Ascending aorta (tissue), 1 donor: Measurements from ENCODE around the genes HPD and BCL7A.

GRCh38 chr12:121804970-121805054 is 1.0 kb downstream of the SETD1B start:
- PRO-cap, result no peak

- PRO-cap, result no peak
Observed at GRCh38 chr12:121819884-121820213, 16.0 kb downstream of the SETD1B start.

GRCh38 chr12:121857260-121858041 is 1.2 kb downstream of the HPD start:
- PRO-cap, result no peak

GRCh38 chr12:121858763-121859834 is at the start of gene HPD:
Gene HPD (minus strand): TSS chr12:121858859.
- PRO-cap, result bidirectional peak, plus-strand start at chr12:121859131, minus-strand start at chr12:121858984; unidirectional peak, minus-strand start at chr12:121859426

DNA sequence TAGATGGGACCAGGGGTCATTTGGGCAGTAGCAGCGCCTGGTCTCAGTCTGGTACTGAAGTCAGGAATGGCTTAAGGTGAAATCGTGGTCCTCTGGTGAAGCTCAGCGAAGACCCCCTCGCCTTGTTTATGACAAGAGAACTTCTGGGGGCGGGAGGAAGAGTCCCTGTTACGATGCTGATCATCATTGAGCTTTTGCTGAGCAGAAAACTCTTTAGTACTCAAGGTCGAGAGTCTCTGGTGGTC is 678 bp upstream of the BCL7A start:
- PRO-cap, result no peak

- PRO-cap, result no peak
Observed at GRCh38 chr12:122021329-122021678, 380 bp upstream of the BCL7A start.

GRCh38 chr12:122021794-122022704 is at the start of gene BCL7A:
Gene BCL7A (plus strand): TSS chr12:122021884.
- PRO-cap, result bidirectional peak, plus-strand start at chr12:122021998, minus-strand start at chr12:122021888; unidirectional peak, plus-strand start at chr12:122022316; bidirectional peak, plus-strand start at chr12:122022581, minus-strand start at chr12:122022419; unidirectional peak, minus-strand start at chr12:122022686

GRCh38 chr12:122024105-122024663 is 2.5 kb downstream of the BCL7A start:
- PRO-cap, result no peak

- PRO-cap, result no peak
Observed at GRCh38 chr12:122077011-122077625, 1.4 kb upstream of the MLXIP start.

GRCh38 chr12:122080393-122080891 is 1.9 kb downstream of the MLXIP start:
- PRO-cap, result unidirectional peak, minus-strand start at chr12:122080518

DNA sequence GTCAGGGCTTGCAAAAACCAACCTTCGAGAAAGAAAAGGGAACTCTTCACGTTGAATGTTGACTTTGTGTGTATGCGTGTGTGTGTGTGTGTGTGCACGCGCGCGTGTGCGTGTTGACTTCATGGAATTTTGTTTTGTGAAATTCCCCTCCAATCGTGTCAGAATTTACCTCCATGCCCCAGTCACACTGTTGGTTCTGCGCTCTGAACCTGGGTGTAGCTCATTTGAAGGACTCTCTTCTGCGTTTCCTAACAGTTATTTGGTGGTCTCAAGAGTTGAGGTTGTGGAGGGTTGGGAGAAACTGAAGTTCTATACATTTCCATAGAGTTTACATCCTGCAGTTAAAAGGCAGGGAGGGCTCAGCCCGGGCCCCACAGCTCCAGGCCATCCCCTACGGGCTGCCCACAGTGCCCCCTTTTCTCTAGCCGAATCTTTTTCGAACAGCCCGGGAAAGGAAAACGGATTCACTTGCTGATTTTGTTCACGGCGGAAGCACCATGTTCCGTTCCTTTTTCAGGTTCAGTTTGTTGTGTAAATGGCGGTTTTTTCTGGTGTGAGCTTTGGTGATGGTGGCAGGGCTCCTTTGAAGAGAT is 27.4 kb downstream of the IL31 start:
- PRO-cap, result no peak

- PRO-cap, result no peak
Observed at GRCh38 chr12:122206408-122207460, 3.2 kb downstream of the B3GNT4 start.

- PRO-cap, result no peak
Observed at GRCh38 chr12:122332946-122333434, 66.7 kb upstream of the VPS33A start.

- PRO-cap, result no peak
Observed at GRCh38 chr12:122336440-122336830, 70.1 kb upstream of the VPS33A start.

- PRO-cap, result no peak
Observed at GRCh38 chr12:122352628-122352990, 69.9 kb downstream of the CLIP1 start.

- PRO-cap, result no peak
Observed at GRCh38 chr12:122383310-122383674, 39.2 kb downstream of the CLIP1 start.

GRCh38 chr12:122385623-122385822 is 36.9 kb downstream of the CLIP1 start:
- PRO-cap, result no peak

- PRO-cap, result no peak
Observed at GRCh38 chr12:122420942-122421234, 1.6 kb downstream of the CLIP1 start.

DNA sequence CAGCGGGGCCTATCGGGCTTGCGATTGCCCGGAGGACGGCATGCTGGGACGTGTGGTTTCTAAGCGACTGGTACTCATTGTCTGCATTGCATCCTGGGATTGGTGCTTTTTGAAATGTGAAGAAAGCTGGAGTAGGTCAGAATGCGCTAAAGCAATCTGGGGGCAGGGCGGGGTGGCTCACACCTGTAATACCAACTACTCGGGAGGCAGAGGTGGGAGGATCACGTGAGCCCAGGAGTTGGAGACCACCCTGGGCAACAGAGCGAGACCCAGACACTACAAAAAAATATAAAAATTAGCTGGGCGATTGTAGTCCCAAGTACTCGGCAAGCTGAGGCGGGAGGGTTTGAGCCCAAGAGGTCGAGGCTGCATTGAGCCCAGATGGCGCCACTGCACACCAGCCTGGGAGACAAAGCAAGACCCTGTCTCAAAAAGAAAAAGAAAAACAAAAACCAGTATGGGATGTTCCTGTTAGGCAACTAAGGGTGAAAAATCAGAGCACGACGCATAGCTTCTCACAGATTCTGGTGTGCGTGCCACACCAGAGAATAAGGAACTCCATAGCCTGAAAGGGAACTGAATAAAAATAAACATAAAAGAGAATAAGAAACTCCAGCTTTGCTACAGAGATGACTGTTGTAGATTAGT is 424 bp upstream of the ZCCHC8 start:
- PRO-cap, result bidirectional peak, plus-strand start at position 149 of the sequence, minus-strand start outside the sequence

- PRO-cap, result no peak
Observed at GRCh38 chr12:122592350-122593044, 65.4 kb downstream of the KNTC1 start.